ENCODE data around the genes CD180 and CDK7.

- PRO-cap, result no peak
- RAMPAGE, long total RNA, 4 experiments, result no peak in any of the 4 experiments
These were observed 214.6 kb downstream of the MAST4 start for GRCh38 chr5:66810726-66811281.

GRCh38 chr5:66978469-66979204 lies 218.0 kb downstream of the CD180 start:
- PRO-cap, result no peak
- RAMPAGE, long total RNA, 4 experiments, result no peak in any of the 4 experiments

GRCh38 chr5:67012140-67012809 lies 184.3 kb downstream of the CD180 start:
- PRO-cap, result bidirectional peak, plus-strand start at chr5:67012544, minus-strand start at chr5:67012429
- RAMPAGE, long total RNA, 4 experiments, result no peak in any of the 4 experiments

GRCh38 chr5:67050054-67051156 lies 146.2 kb downstream of the CD180 start:
- PRO-cap, result unidirectional peak, plus-strand start at chr5:67050878
- RAMPAGE, long total RNA, 4 experiments, result no peak in any of the 4 experiments

GRCh38 chr5:67192799-67193541 lies 3.6 kb downstream of the CD180 start:
- PRO-cap, result bidirectional peak, plus-strand start at chr5:67193276, minus-strand start at chr5:67193140
- RAMPAGE, long total RNA, 4 experiments, result no peak in any of the 4 experiments

GRCh38 chr5:67196287-67197331 lies at the start of gene CD180:
CD180 (minus strand) TSS chr5:67196799.
- PRO-cap, result unidirectional peak, minus-strand start at chr5:67196565; bidirectional peak, plus-strand start at chr5:67196923, minus-strand start at chr5:67196797
- RAMPAGE, long total RNA, 4 experiments, result start-site peak on the minus strand in 2 of 4 experiments, at chr5:67196760-67196802 at its widest, 19 to 21 reads per replicate

DNA sequence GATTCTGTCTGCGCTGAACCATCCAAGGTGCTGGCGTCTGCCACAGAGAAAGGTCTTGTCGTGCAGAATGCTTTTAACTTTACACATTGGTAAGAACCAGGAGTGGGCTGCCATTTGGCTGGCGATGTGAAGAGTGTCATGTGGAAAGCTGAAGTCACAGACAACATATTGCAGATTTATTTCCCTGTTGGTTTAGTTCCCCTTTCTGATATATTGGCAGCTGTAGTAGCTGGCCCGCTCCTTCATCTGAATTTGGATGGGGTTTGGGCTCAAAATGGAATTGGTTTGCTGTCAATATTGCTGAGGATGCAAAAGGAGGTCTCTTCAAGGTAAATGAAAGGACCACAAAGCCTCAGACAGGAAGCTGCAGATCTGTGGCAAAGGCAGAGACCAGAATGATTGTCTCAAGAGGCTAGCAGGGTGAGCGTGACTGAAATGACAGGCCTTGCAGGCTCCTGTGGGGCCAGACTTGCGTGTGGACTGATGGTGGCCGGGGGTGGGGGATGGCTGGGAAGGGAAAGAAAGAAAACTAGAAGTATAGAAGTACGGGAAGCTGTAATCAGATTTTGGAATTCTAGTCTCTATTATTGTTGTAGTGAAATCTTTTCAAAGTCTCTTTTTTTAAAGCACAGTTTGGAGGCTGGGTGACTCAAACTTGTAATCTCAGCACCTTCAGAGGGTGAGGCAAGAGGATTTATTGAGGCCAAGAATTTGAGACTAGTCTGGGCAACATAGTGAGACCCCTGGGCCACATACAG lies 25.1 kb upstream of the CD180 start:
- PRO-cap, result unidirectional peak, plus-strand start at position 407 of the sequence
- RAMPAGE, long total RNA, 4 experiments, result no peak in any of the 4 experiments

DNA sequence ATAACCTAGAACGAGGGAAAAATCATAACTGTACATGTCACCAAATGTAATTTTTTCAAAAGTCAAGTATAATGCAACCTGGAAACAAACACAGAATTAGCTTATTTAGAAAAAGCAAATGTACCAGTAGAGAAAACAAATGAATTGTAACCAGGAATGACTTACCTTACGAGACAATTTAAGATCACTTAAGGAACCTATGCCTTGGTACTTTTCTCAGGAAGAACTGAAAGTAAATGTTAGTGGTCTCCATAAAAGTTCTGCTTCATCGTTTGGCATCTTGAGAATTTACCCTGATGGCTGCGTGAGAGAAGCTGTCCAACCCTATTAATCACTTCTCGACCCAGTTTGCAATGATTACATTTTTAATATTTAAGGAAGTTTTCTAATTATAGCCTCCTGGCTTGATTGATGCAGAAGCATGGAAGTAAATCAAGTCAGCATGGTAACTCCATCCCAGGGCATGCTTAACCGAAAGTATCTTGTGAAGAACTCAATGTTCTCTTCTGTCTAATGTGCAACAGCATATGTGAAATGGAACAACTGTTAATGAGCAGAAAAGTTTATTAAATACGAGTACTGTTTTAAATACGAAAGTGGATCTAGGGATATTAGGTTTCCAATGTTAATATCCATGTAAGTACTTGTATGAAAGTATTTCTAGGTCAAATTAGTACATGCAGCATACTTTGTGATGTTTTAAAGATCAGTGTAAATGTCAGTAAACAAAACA lies 278.8 kb upstream of the CD180 start:
- PRO-cap, result no peak
- RAMPAGE, long total RNA, 4 experiments, result start-site peak on the minus strand in 1 of 4 experiments, centred at positions 282 to 449 of the sequence, 30 to 73 reads per replicate

DNA sequence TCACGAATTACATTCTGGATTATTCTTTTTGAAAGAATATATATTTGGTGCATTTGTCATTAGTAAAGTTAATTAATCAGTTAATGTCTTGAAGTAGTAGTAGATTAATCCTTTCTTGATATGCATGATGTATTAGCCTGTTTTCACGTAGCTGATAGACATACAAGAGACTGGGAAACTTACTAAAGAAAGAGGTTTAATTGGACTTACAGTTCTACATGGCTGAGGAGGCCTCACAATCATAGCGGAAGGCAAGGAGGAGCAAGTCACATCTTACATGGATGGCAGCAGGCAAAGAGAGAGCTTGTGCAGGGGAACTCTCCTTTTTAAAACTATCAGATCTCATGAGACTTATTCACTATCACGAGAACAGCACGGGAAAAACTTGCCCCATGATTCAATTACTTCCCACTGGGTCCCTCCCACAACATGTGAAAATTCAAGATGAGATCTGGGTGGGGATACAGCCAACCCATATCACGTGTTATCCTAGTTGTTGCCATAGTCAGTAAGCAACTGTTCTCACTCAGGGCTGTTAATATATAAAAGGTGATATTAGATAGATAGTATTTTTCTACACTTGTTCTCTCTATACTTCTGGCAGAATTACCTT lies 417.1 kb upstream of the PIK3R1 start:
- PRO-cap, result no peak
- RAMPAGE, long total RNA, 4 experiments, result no peak in any of the 4 experiments

- PRO-cap, result no peak
- RAMPAGE, long total RNA, 4 experiments, result no peak in any of the 4 experiments
These were observed 243.5 kb upstream of the PIK3R1 start for GRCh38 chr5:67972013-67972574.

- PRO-cap, result no peak
- RAMPAGE, long total RNA, 4 experiments, result no peak in any of the 4 experiments
These were observed 229.6 kb upstream of the PIK3R1 start for GRCh38 chr5:67986017-67986360.

- PRO-cap, result no peak
- RAMPAGE, long total RNA, 4 experiments, result no peak in any of the 4 experiments
These were observed 14.3 kb downstream of the PIK3R1 start for GRCh38 chr5:68229864-68230251.

GRCh38 chr5:68287934-68288913 lies 72.7 kb downstream of the PIK3R1 start:
- PRO-cap, result bidirectional peak, plus-strand start at chr5:68288153, minus-strand start at chr5:68287975; bidirectional peak, plus-strand start at chr5:68288374, minus-strand start at chr5:68288195; bidirectional peak, plus-strand start at chr5:68288434, minus-strand start at chr5:68288423; bidirectional peak, plus-strand start at chr5:68288810, minus-strand start at chr5:68288615
- RAMPAGE, long total RNA, 4 experiments, result start-site peak on the plus strand in 1 of 4 experiments, at chr5:68288502-68288524 at its widest, 55 reads per replicate

GRCh38 chr5:68288914-68289016 lies 73.2 kb downstream of the PIK3R1 start:
- PRO-cap, result no peak
- RAMPAGE, long total RNA, 4 experiments, result no peak in any of the 4 experiments

DNA sequence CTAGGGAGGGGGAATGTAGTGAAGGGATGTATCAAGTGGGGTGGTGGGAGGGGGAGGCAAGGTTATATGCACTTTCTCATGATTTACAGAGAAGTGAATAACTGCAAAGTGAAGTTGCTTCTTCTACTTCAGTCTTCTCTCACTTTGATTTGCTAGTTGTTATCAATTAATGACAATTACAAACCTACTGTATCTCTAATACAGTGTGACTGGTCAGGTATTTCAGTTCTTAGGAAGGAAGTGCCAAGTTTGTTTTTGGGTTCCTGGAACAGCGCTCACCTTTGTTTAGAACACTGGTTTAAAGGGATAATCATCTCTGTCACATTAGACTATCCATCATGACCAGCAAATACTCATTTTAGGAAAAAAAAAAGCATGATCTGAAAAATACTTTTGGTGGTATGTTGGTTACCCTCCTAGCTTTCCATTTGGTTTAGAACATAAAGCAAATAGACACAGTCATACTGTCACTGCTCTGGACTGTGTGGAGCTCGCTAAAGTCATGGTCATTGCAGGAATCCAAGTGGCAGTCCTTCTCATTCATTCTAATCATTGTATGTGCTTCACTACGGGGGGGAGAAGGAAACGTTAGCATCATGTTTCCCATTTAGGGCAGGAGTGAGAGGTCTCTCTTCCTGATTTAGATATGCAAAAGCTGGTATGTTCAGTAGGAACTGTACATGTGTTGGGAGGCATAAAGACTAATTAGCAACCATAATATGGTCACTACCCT lies 83.5 kb downstream of the PIK3R1 start:
- PRO-cap, result no peak
- RAMPAGE, long total RNA, 4 experiments, result no peak in any of the 4 experiments

DNA sequence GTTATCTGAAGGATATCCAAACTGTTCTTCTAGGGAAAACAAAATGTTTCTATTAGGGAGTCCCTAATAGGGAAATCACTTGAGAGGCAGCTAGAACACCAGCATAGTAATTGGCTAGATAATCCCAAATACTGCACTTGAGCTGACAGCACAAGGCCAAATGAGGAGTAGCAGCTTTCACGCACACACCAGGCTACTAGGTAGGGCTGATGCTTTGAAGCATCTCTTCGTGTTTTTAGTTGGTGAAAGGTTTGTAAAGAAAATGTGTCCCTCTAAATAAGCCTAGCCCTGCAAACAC lies 249.6 kb upstream of the SLC30A5 start:
- PRO-cap, result no peak
- RAMPAGE, long total RNA, 4 experiments, result no peak in any of the 4 experiments

DNA sequence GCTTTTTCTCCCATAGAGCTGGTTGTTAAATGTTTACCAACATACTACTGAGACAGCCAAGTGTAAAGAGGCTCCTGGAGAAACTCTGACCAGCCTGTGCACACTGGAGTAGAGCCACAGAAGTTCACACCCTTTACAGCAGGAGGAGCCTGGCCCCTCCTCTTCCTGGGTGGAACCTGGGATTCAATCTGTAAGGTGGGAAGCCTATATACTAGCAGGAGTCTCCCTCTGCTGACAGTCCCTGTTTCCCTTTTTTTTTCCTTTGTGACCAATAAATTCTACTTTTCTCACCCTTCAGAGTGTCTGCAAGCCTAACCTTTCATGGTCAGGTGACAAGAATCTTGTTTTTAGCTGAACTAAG lies 10.4 kb upstream of the SLC30A5 start:
- PRO-cap, result no peak
- RAMPAGE, long total RNA, 4 experiments, result no peak in any of the 4 experiments

DNA sequence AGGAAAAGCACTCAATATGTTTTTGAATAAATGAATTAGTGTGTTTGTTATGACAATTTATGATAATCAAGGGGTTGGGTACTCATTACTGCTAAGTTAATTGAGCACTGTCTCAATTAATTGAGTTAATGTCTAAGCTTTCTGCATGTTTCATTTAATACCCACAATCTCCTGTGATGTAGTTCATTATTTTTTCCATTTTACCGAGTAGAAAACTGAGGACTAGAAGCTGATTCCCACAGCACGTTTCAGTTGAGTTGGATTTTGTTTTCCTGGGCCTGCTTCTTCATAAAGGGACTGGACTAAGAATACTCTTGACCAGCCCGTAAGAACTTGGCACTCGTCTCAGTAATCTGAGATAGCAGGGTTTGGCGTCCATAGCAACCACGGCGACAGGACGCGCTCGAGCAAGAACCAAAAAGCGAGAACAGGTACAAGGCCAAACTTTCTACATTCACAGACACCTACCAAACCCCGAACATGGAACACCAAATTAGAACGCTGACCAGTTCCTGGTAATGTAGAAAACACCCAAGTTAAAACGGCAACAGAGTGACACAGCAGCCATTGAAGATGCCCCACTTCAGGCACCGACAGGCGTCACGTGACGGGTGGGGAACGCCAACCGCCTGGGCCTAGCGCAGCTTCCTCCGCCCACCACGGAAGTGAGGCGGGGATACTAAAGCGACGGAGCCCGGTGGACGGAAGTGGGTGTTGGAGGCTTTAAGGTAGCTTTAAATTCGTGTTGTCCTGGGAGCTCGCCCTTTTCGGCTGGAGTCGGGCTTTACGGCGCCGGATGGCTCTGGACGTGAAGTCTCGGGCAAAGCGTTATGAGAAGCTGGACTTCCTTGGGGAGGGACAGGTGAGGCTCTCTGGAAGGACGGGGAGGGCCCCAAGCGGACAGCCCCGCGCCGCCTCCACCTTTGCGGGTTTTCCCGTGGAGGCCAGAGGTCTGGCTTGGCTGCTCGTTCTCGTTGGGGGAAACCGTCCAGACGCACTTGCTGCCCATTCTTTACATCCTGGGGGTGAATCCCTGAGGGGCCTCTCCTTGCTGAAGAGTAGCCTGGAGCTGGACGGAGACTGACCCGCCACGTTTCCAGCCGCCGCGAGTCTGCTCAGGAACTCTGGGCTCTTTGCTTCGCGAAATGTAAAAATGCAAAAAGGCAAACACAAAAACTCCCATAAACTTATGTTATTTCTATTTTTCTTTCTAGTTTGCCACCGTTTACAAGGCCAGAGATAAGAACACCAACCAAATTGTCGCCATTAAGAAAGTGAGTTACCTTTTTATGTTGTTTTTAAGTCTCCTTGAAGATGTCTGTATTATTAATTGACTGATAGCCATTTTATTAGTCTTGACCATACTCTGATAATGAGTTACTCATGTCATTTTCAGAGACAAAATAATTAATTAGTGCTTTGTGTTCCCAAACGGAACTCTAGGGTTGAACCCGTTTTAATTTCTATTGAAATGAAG lies at the start of gene CDK7:
Gene CDK7 (plus strand): TSS at position 707 of the 1,477 bp plus-strand sequence.
- PRO-cap, result unidirectional peak, plus-strand start at position 544 of the sequence; bidirectional peak, plus-strand start at position 676 of the sequence, minus-strand start at position 606 of the sequence
- RAMPAGE, long total RNA, 4 experiments, result start-site peak on the plus strand in 4 of 4 experiments, centred at positions 726 to 856 of the sequence, 8 to 654 reads per replicate

- PRO-cap, result no peak
- RAMPAGE, long total RNA, 4 experiments, result no peak in any of the 4 experiments
These were observed 31.6 kb downstream of the CCDC125 start for GRCh38 chr5:69300911-69301391.

DNA sequence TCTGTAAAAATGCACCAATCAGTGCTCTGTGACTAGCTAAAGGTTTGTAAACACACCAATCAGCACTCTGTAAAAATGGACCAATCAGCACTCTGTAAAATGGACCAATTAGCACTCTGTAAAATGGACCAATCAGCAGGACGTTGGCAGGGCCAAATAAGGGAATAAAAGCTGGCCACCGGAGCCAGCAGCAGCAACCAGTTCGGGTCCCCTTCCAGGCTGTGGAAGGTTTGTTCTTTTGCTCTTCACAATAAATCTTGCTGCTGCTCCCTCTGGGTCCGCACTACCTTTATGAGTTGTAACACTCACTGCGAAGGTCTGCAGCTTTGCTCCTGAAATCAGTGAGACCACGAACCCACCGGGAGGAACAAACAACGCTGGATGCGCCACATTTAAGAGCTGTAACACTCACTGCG lies 26.0 kb upstream of the OCLN start:
- PRO-cap, result no peak
- RAMPAGE, long total RNA, 4 experiments, result no peak in any of the 4 experiments